AG08470 (cell line): ENCODE measurements around a stretch of chr5.

DNA sequence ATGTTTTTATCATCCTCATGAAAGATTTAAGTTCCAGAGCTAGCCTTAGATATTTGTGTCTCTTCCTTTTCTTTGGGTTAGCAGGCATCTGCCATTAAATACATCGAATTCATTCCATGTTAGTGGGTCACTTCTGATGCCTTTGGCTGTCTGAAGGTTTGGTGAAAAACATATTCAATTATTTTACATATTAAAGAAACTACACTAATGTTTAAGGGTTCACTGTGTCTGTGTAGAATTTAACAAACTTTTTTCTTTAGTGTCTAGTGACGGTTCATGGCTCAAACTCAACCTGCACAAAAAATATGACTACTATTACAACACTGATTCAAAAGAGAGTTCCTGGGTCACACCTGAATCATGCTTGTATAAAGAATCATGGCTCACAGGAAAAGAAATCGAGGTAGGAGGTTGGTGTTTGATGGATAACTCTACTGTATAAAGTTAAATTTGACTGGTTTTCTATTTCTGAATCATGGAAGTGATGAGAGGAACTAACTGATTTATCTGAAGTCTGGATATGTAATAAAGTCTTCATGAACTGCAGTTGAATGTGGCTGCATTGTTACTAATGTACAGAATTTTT, 13.7 kb upstream of the F2RL2 start:
- RRBS, result no CpG with 5 or more reads among the region's 3 CpGs

- RRBS, result no CpG with 5 or more reads among the region's 5 CpGs
Observed at GRCh38 chr5:76874063-76874724, 24.4 kb downstream of the S100Z start.

DNA sequence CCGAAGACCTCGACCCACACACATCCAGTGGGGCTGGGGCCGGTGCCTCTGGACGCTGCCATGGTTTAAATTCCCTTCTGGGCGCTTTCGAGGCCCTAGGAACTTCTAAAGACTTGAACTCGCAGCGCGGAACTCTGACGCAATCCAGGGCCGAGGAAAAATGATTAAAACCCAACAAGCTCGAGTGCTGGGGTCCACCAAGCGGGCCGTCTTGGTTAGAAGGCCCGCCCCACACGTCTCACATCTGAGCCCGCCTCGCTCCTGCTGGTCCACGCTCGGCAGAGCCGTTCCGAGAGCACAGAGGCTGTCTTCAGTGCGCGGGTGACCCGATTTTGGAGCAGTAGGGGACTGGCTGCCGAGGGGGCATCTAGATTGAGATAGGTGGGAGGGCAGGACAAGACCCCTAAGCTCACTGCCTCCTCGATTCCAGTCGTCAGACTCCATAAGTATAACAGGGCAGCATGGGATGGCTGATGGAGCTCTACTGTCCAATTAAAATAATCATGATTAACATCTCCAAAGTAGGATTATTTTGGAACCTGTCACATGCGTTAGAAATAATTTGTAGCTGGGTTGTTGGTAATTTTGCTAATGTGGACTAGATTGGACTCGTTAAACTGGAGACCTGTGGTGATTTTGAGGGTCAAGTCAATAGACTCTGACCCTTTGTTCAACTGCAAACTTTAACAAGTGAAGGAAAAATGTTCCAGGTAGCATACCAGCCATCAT, 1.7 kb downstream of the CRHBP start:
- RRBS, result no CpG with 5 or more reads among the region's 30 CpGs

DNA sequence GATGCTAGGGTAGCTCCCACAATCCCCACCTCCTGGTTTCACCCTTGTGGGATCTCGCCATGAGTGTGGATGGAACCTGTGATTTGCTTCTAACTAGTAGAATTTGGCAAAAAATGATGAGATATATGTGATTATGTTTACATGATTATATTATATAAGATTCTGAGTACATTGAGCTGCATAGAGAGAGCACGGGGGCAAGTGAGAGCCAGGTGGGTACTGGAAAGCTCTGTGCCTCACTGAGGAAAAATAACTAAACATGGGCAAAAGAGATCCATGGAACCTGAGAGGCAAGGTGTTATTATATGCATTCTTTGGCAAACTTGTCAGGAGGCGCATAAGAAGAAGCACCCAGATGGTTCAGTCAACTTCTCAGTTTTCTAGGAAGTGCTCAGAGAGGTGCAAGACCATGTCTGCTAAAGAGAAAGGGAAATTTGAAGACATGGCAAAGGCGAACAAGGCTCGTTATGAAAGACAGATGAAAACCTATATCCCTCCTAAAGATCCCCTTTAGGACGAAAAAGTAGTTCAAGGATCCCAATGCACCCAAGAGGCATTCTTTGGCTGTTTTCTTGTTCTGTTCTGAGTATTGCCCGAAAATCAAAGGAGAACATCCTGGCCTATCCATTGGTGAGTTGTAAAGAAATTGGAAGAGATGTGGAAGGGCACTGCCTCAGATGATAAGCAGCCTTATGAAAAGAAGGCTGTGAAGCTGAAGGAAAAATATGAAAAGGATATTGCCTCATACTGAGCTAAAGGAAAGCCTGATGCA, 59.4 kb upstream of the ZBED3 start:
- RRBS, result no CpG with 5 or more reads among the region's 7 CpGs

GRCh38 chr5:77443770-77444116, 48.4 kb downstream of the WDR41 start:
- RRBS, result no CpG with 5 or more reads among the region's 3 CpGs

DNA sequence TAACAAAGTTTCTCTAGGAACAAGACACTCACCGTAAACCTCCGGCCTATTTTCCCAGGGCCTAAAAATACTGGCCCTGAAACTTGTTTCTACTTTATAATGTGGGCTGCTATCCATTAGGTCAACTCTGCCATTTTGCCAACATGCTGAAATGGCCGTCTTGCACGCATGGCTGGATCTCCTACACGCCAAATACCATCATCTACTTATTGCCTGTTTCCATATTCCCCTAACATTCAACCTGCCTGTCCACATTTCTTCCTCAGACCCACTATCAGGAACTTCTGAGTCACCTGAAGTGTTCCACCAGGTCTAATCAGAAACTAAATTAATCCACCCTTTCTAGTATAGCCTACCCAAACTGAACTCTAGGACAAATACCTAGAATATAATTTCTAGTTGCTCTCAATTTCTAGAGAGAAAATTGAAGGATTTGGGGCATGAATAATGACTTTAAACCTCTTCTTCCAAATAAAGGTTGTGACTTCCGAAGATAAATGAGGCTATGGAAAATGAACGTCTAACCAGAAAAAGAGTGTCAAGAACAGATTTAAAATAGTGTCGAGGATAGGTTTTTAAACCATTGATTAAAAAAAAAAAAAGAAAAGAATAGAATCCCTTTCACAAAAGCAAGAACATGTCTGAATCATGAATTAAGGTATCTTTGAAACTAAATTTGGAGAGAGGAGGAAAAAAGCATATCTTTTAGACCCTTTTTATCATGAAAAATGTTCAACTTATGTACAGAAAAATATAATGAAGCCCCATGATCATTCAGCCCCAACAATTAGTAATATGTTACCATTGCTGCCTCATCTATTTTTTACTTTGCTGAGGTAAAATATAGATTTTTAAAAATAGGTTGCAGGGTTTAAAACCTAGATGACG, 4.4 kb downstream of the TBCA start:
- RRBS, result no CpG with 5 or more reads among the region's 9 CpGs

DNA sequence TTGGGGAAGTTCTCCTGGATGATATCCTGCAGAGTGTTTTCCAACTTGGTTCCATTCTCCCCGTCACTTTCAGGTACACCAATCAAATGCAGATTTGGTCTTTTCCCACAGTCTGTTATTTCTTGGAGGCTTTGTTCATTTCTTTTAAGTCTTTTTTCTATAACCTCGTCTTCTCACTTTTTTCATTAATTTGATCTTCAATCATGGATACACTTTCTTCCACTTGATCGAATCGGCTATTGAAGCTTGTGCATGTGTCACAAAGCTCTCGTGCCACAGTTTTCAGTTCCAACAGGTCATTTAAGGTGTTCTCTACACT, 120.8 kb downstream of the AP3B1 start:
- RRBS, result no CpG with 5 or more reads among the region's 5 CpGs

- RRBS, result no CpG with 5 or more reads among the region's 1 CpG
Observed at GRCh38 chr5:78286178-78286771, 8.2 kb downstream of the AP3B1 start.

- RRBS, result 4% methylated on average over 3 of the region's 6 CpGs
Observed at GRCh38 chr5:78293684-78294106, 803 bp downstream of the AP3B1 start.

GRCh38 chr5:78387664-78388244, 27.3 kb downstream of the SCAMP1 start:
- RRBS, result no CpG with 5 or more reads among the region's 10 CpGs

- RRBS, result no CpG with 5 or more reads among the region's 35 CpGs
Observed at GRCh38 chr5:78457401-78458300, 97.2 kb downstream of the SCAMP1 start.

DNA sequence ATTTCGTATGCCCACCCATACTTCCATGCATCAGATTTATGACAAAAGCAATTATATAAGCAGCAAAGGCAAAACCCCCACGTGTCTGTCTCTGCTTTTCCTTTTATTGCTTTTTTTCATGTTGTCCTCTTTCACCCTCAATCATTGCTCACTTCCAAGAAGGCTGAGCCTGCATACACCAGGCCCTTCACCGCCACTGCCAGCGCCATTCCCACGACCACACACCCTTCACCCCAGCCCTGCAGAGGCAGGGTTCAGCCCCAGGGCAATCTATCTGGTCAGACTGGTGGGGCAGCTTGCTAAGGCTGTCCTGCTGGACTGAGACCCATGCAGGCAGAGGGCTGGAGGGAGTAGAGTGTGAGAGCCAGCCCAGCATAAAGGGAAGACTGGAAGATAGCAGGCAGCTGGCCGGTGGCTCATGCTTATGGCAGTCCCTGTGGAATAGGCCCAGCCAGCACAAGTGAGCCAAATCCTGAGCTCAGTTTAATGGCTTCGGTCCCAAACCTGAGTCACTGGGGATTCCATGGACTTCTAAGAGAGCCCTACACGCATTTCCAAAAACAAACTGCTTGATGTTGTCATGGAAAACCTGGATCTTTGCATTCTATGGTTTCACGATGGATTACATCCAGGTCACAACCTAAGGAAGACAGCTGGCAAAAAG, 143.9 kb downstream of the LHFPL2 start:
- RRBS, result no CpG with 5 or more reads among the region's 9 CpGs

DNA sequence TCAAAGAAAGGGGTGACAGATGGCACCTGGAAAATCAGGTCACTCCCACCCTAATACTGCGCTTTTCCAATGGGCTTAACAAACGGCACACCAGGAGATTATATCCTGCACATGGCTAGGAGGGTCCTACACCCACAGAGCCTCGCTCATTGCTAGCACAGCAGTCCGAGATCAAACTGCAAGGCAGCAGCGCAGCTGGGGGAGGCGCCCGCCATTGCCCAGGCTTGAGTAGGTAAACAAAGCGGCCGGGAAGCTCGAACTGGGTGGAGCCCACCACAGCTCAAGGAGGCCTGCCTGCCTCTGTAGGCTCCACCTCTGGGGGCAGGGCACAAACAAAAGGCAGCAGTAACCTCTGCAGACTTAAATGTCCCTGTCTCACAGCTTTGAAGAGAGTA, 61.4 kb upstream of the LHFPL2 start:
- RRBS, result no CpG with 5 or more reads among the region's 10 CpGs

DNA sequence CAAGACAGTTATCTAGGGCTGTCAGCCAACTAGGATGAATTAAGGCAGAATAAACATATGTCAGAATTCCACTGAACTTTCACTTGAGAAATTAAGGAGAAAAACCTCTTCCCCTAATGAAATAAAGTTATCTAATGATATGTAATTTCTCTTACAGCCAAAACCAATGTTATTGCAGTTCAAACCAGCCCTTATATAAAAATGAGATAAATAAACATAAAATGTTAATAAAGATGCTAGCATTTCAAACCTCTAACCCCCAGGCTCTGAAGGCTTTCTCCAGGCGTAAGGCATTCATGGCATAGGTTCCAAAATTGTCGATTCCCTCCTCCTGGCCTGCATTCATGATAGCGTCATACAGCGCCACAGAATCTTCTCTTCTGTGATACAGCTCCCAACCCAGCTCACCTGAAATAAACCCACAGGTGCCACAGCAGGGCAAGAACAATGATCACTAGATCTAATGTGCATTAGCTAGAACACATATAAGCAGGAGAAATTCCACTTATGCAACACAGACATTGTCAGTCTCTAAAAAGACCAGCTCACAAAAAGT, 41.1 kb upstream of the ARSB start:
- RRBS, result no CpG with 5 or more reads among the region's 4 CpGs

DNA sequence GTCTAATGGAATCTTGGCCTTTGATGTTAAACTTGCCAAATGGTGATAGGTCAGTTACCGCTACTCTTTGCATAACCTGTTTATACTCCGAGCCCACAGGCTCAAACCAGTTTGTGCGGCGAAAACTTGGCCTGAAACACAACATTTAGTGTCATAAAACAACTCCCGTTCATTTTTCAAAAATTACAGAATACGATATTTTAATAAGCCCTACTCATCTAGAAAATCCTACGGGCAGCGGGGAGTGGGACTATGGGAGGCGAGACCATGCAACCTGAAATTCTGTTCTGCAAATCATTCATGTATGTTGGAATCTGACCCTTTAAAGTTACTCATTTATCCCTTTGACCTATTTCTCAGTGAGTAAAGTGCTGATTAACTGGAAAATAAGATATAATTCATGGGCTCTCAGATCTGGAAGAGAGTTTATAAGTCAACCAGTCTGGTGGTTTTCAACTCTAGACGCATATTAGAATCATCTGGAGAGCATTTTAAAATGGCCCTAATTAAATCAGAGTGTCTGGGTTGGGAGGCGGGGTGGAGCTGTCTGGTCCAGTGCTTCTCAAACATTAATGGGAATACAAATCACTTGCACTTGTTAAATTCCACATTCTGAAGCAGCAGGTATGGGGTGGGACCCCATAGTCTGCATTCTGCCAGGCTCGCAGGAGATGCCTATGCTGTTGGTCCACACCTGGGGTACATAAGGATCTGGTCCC, 38.4 kb downstream of the DMGDH start:
- RRBS, result no CpG with 5 or more reads among the region's 12 CpGs

DNA sequence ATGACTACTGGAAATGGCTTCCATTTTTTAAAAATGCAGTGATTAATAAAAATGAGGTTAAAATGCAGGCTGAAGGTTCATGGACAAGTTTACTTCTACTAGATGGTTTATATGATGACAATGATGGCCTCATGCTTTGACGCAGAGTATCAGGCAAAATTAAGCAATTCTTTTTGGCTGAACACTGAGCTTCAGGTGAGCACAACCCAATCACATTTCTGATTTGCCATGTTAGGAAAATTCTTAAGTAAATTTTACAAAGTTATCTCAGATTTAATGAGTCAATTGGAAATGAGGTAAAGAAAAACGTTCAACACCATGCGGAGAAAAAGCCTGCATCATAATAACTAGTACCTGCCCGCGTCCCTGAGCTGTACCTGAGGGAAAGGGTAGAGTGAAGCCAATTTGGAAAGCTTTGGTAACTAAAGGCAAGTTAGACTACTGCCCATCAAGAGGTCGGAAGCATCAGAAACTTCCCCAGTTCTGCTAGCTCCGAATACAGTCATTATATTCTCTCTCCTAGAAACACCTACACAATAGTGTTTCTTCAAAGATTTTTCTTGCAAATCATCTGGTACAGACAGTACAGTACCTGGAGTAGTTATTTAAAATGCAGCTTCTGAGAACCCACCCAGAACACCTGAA, 22.1 kb downstream of the DMGDH start:
- RRBS, result no CpG with 5 or more reads among the region's 7 CpGs

GRCh38 chr5:79074645-79075080, 5.1 kb downstream of the BHMT2 start:
- RRBS, result no CpG with 5 or more reads among the region's 6 CpGs

DNA sequence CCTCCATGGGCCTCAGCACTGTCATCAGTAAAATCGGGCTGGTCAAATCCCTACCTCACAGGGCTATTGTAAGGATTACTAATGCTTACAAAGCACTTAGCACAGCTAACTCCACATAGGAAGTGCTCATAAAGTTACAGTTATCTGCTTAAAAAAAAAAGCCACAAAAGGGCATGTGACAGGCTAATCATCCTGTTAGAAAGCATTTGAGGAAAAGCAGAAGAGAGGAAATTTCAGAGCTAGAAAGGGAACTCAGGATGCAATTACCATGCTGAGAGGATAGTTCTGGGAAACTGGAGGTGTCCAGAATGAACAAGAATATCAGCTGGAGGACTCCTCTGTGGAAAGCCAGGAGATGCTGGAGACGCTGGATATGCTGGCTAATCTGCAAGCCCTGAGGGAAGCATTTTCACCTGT, 4.5 kb upstream of the BHMT start:
- RRBS, result no CpG with 5 or more reads among the region's 2 CpGs

GRCh38 chr5:79112223-79113437, 1.0 kb downstream of the BHMT start:
- RRBS, result 12% methylated on average over 11 of the region's 40 CpGs